ENCODE measurements around a stretch of chr9.

GRCh38 chr9:133717367-133717906 is 20.7 kb downstream of the SARDH start:
- PRO-cap, result no peak
- RAMPAGE, long total RNA, 2 experiments, result no peak in any of the 2 experiments

GRCh38 chr9:133756332-133756652 is 18.1 kb upstream of the SARDH start:
- PRO-cap, result no peak
- RAMPAGE, long total RNA, 2 experiments, result no peak in any of the 2 experiments

DNA sequence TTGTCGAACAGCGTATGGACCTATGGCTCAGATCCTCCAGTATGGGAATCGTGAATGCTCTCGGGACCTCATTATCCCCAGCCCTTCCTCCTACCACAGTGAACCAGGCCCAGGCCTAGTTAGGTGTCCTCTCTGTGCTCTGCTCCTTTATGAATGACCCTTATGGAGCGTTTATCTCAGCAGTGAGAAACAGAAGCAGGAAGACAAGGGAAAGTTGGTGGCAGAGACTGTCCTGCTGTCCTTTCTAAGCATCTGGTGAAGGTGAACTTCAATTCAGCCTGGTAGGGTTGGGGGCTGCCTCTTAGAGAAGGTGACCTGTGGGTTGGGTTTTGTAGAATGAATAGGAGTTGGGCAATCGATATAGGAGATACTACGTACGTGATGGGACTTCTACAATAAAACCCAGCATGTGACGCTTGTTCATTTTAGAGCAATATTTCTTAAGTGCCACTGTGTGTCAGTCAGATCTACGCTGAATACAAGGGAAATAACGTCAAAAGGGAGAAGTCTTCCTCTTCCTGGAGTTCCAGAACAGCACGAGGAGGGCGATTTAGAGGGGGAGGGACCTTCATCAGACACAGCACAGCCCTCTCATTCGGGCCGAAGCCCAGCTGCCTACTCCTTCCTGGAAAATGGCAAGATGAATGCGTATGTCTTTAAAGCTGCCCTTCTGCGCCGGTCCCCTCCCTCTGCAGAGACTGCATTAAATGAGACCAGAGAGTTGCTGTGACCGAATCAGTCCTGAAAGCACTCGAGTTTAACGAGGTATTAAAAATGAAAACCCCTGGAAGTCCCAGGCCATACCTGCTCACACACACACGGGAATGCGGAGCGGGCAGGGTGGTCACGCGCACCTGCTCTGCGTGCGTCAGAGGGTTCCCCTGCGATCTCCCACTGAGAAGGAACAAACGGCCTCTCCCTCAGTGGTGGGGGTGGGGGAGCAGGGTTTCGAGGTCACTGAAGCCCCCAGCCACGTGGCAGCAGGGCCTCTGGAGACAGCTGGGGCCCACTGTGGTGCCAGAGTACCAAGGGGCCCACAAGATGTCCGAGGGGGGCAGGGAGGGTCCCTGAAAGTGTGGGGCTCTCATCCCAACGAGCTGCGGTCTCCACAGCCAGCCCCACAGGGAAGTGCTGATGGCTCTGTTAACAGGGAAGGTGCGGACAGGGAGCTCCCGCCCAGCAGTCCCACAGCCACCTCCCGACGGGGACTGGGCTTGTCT is 85.3 kb upstream of the SARDH start:
- PRO-cap, result bidirectional peak, plus-strand start at position 553 of the sequence, minus-strand start at position 478 of the sequence
- RAMPAGE, long total RNA, 2 experiments, result no peak in any of the 2 experiments

DNA sequence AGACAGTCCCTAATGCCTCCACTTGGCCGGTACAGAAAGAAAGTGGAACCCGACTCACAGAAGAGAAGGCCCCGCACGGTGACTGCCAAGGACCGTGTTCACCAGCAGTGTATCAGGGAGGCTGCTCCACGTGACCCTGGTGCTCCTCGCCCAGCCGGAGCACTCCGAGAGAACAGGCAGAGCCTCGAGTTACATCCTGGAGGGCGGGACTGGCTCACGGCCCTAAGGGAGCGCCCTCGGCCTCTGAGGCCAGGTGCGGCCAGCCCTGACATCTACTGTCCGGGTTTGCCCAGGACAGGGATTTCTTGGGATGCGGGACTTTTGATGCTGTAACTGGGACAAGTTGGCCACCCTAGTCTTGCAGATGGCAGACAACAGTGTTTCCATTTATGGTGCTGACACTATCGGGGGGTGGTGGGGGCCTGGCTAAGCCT is 104.1 kb upstream of the SARDH start:
- PRO-cap, result no peak
- RAMPAGE, long total RNA, 2 experiments, result no peak in any of the 2 experiments

DNA sequence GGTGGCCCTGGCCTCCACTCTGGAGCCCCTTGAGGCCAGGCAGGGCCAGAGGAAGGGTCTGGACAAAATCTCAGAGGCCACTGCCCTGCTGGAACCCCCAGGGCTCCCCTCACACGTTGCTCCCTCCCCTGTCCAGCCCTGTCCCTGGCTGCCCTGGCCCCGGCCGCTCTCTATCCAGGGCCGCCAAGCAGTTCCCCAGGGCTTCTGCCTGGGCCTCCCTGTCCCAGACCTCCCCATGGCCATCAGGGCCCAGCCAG is 108.2 kb upstream of the SARDH start:
- PRO-cap, result no peak
- RAMPAGE, long total RNA, 2 experiments, result no peak in any of the 2 experiments

DNA sequence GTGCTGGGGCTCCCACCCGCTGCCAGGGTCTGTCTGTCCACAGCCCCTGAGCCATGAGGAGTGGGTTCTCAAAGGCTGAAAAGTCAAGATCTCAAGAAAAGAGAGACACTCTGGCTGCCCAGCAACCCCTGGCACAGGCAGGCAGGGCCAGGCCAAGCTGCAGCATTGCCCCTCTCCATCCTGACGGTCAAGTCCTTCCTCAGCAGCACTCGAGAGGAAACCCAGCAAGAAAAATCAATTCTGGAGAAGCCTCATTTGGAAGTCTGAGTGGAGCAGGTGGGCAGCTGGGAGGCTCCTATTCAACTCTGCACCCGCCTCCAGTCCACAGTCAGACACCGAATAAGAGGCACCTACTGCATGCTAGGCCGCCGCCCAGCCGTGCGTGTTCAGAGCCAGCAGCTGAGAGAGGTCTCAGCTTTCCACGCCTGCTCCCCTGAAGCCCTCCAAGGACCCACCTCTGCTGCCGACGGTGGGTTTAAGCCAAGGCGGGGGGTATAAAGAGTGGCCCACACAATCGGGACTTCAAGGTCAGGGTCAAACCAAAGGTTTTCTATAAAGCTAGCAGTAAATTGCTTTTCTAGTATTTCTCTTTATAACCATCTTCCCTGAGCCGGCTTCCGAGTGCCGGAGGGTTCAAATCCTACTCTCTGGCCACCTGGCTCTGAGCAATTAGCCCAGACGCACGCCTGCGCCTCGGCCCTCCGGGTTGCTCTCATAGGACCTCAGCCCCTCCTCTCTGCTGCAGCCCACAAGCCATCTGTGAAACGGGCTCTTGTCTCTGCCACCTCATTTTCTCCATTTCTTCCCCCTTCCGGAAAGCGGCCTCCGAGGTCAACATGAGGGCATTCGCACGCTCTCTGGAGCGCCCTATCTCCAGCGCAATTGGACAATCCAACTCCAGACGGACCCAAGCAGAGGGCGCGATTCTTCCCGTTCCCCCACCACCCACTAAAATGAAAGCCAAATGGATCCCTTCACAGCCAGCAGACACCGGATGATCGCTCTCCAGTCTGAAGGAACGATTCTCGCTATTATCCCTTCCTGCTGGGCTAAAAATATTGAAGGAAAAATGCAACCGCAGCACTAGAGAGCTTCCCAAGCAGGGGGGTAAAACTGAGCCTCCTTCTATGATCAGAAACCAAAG is 41.7 kb downstream of the VAV2 start:
- PRO-cap, result no peak
- RAMPAGE, long total RNA, 2 experiments, result no peak in any of the 2 experiments

DNA sequence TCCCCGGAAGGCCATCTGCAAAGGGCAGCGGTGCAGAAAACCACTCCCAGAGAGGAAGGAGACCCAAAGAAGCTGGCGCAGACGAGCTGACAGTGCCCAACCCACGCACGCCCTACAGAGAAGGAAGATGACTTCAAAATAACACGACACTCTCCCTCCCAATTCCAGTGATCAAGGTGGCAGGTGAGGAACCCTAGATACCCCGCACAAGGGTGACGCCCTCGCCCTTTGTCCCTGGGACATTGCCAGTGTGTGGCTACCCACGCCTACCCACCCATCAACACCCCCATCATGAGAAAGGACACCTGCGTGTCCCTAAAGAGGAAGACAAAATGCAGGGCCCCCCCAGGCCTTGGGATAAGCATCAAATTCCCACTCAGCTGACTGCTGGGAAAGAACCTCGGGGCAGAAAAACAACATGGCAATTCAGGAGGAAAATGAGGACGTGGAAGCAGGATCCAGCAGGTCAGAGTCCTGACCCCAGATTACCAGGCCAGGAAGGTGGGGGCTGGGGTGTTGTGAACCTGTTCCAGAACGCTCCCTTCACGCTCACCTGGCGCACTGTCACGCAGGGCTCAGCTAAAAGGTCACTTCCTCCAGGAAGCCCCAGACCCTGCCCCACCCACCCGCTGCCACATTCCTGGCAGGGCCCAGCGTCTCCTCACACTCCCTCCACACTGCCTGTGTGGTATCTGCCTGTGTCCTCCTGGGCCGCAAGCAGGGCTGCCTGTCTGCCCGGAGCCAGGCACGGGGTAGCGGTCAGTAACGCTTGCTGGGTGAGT is 18.4 kb downstream of the VAV2 start:
- PRO-cap, result no peak
- RAMPAGE, long total RNA, 2 experiments, result no peak in any of the 2 experiments

- PRO-cap, result no peak
- RAMPAGE, long total RNA, 2 experiments, result no peak in any of the 2 experiments
These were observed 582 bp downstream of the BRD3OS start for GRCh38 chr9:134025744-134026382.

DNA sequence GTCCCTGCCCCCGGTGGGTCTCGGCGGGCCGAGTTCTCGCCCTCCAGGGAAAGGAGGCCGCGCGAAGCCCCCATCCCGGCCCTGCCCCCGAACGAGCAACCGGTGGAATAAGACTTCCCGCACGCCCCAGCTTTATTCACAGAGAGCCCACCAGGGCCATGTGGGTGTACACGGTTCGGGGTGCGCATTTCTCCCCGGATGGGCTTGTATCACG is 1.0 kb downstream of the BRD3 start:
- PRO-cap, result no peak
- RAMPAGE, long total RNA, 2 experiments, result no peak in any of the 2 experiments

- PRO-cap, result unidirectional peak, plus-strand start at chr9:134164987
- RAMPAGE, long total RNA, 2 experiments, result no peak in any of the 2 experiments
These were observed 28.9 kb downstream of the WDR5 start for GRCh38 chr9:134164450-134165494.

DNA sequence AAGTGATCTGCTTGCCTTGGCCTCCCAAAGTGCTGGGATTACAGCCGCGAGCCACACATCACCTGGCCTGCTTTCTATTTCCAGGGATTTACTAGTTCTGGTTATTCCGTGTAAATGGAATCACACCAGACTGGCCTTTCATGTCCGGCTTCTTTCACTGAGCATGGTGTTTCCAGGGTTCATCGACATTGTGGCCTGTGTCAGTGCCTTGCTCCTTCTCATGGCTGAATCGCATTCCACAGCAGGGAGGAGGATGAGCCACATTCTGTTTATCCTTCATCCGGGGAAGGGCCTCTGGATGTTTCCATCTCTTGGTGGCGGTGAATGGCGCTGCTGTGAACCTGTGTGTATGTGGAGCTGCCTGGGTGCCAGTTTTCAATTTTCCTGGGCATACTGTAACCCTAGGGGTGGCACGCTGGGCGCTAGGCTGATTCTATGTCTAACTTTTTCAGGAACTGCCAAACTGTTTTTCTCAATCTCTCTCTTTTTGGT is 87.2 kb downstream of the WDR5 start:
- PRO-cap, result no peak
- RAMPAGE, long total RNA, 2 experiments, result no peak in any of the 2 experiments

- PRO-cap, result no peak
- RAMPAGE, long total RNA, 2 experiments, result no peak in any of the 2 experiments
These were observed 61.2 kb upstream of the RXRA start for GRCh38 chr9:134264912-134265675.

DNA sequence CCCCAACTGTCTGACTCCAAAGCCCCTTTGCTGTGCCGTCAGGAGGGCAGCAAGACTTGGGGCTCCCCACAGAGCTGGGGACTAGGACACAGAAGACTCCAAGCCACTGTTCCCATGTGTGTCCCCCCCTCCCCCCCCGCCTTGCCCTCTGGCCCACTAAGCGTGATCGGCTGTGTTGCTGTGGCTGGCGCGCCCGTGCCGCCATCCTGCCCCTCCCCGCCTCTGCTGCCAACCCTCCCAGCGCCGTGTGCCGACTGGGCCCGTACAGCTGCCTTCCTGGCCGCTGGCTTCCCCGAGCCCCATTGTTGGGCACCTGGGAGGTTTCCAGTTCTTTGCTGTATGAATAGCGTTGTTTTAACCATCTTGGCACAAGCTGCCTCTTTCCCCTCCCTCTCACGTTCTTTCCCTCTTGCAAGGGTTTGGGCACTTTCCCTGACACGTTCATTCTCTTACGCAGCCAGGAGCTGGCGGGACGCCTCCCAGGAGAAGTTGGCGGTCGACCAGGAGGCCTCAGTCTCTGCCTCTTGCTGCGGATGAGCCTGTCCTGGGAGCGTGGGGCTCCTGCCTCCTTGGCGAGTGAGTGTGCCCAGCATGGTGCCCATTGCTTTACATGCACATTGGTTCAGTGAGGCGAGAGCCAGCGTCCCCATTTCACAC is 43.2 kb upstream of the RXRA start:
- PRO-cap, result no peak
- RAMPAGE, long total RNA, 2 experiments, result no peak in any of the 2 experiments

- PRO-cap, result no peak
- RAMPAGE, long total RNA, 2 experiments, result no peak in any of the 2 experiments
These were observed 30.9 kb upstream of the RXRA start for GRCh38 chr9:134295176-134295833.

DNA sequence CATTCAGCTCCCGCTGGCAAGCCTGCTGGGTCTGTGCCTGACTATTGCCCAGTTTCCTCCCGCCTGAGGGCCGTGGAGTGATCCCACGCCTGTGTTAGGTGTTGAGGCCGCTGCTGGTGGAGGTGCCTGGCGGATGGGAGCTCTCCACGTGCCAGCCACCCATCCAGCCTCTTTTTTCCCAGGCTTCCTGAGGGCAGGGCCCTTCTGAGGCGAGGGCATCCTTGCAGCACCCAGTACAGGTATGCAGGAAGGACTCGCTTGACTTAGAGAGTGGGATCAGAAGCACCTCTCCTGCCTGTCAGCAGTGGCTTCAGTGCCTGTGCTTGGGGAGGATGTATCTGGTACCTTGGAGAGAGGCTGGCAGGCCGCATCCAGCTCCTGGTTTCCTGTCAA is 7.8 kb downstream of the RXRA start:
- PRO-cap, result no peak
- RAMPAGE, long total RNA, 2 experiments, result no peak in any of the 2 experiments

DNA sequence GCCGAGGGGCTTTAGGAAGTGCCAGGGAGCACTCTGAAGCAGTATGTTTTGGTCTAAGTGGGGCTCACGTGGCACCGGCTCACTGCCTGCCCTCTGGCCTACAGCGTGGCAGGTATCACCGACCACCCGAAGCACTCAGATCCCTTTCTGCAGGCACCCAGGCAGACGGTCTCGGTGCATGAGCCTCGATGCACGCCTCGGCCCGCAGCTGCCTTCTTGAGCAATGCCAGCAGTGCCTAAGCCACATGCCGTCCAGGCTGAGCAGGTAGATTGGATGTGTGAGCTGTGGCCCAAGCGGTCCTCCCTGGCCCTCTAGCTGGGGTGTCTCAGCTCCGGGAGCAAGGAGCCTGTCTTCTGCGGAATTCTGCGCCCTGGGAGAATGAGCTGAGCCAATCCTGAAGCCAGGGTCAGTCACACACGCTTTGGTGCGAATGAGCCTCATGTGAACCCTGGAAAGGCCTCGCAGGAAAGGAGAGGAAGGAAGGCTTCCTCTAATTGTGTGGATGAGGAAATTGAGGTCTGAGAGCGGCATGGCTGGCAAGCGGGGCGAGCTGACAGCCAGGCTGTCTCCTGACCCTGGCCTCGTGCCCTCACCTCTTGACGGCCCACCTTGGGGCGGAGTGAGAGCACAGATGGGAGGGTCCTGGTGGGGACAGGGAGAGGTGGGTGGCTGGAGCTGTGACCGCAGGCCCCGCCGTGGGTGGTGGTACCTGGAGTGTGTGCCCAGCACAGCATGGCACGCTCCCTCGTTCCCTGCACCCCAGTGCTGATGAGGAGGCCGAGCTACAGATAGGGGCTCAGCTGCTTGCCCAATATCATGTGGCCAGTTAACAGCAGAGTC is 14.4 kb downstream of the RXRA start:
- PRO-cap, result bidirectional peak, plus-strand start at position 522 of the sequence, minus-strand start at position 328 of the sequence; unidirectional peak, plus-strand start at position 522 of the sequence
- RAMPAGE, long total RNA, 2 experiments, result no peak in any of the 2 experiments

DNA sequence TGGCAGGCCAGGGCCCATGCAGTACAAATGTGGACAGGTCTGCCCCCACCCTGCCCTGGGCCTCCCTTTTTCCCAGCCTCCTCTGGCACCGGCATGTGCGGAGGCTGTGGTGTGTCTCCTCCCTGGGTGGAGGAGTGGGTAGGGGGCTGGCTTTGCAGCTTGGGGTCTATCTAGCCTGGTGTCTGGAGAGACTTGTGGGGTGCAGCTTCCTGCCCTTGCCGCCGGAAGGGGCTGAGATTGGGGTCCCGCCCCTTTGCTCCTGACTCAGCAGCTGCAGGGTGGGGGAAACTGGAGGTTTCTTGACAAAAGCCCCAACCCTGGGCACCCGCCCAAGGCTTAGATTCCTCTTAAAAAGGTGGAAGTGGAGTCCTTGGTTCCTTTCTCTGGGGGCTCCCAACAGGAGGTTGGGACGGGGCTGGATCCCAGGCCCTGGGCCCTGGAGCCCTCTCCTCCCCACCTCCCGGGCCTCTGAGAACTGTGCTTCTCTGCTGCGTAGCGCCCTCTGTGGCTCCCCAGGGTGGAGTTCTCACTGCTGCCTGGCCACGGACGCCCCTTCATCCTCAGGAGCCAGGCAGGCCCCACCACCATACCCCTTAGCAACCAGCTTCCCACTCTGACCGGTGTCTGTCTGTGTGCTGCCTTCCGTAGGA is 18.0 kb downstream of the RXRA start:
- PRO-cap, result no peak
- RAMPAGE, long total RNA, 2 experiments, result no peak in any of the 2 experiments

DNA sequence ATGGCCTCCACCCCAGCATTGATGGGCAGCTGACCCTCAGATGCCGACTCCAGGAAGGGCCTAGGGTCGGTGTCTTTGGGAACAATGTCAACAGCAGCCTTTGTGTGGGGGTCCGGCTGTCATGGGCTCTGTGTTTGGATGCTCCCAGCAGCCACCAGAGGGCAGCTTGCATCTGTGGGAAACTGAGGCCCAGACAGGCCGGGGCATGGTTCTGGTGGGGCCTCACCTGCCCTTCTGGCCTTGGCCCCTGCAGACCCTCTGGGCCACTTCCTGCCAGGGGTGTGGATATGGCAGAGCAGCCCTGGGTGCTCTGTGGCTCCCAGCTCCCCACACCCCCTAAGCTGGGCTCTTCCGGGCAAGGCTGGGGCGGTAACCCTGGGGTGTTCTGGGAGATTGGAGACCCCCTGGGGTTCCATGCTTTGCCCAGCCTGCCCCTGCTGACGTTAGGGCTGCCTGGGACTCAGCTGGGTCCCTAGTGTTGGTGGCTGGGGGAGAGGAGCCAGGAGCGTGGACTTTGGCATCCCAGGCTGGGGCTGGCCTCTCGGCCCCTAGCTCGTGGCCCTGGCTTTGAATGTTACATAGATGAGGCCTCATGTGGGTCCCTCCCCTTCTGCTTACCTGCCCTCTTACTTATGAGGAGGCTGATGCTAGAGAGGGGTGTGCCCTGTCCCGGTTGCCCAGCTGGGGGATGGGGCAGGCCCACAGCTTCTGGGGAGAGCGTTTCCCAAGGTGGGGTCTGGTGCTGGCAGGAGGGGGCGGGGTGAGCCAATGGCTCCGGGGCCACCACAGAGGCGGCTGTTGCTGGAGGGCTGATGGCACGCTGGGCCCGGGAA is 38.3 kb downstream of the RXRA start:
- PRO-cap, result no peak
- RAMPAGE, long total RNA, 2 experiments, result no peak in any of the 2 experiments

DNA sequence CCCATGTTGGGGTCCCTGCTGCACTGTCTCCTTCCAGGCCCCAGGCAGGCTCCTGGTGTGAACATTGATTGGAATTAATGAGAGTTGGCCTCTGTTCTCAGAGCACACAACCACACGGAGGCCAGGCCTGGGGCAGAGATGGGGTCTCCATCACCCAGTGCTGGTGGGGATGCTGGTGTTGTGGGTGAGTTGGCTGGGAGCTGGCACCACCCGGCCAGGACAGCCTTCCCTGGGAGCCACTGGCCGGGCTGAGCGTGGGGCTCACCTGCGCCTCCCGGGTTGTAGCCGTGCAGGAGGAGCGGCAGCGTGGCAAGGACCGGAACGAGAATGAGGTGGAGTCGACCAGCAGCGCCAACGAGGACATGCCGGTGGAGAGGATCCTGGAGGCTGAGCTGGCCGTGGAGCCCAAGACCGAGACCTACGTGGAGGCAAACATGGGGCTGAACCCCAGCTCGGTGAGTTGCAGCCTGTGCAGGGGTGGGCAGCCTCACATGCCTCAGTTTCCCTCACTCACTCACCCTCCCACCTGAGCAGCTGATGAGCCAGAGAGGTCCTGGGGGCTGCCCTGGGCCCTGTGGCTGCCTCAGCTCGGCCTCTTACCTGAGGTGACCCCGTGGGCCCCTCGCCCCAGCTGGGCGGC is 90.7 kb downstream of the RXRA start:
- PRO-cap, result no peak
- RAMPAGE, long total RNA, 2 experiments, result no peak in any of the 2 experiments

- PRO-cap, result no peak
- RAMPAGE, long total RNA, 2 experiments, result no peak in any of the 2 experiments
These were observed 95.8 kb downstream of the RXRA start for GRCh38 chr9:134422006-134422464.

Data from right atrium auricular region (tissue), 2 donors.